Calu3 (cell line): ENCODE measurements around the genes LETMD1 and SCN8A.

DNA sequence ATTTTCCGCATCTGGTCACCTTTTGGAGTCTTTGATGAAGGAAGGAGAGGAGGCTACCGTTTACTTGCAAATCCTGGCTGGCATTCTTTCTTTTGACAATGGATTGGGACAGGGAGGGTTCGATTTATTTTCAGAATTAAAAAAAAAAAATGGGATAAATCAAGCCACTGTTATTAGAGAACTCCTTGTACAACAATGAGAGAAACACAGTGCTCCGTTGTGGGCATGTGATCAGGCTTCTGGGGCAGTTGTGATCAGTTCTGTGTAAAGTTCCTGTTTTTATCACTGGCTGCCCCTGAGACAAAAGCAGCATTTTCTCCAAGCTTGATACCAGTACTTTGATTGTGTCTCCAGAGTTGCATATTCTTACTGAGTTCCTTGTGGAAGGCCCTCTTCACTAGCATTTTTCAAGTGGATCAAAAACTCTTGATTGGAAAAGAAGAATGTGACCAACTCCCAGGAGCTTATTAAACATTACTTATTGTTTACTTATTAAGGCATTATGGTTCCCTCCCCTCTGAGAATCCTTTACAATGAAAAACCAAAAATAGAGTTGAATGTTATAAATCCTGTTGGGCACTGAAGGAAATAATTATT is 1.2 kb downstream of the DIP2B start:
- PRO-cap, result unidirectional peak, minus-strand start at position 241 of the sequence; unidirectional peak, minus-strand start at position 413 of the sequence

- PRO-cap, result bidirectional peak, plus-strand start at chr12:50619486, minus-strand start at chr12:50619501
These were observed 114.4 kb downstream of the DIP2B start for GRCh38 chr12:50618954-50619795.

DNA sequence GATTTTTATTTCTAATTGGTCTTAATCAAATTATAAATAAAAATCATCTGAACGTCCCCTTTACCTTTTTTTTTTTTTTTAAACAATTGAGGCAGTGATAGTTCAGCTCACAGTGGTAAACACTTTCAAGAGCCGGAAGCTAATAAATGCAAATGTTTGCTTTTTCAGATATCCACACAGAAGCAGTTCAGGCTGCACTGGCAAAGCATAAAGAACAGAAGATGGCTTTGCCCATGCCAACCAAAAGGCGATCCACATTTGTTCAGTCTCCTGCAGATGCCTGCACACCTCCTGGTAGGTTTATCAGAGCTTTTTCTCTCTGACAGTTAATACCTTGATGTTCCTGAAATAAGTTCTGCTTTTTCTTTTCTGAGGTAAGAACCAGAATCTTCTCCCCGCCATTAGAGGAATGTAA is 103.9 kb upstream of the ATF1 start:
- PRO-cap, result no peak

GRCh38 chr12:50926858-50927238 is 2.0 kb downstream of the METTL7A start:
- PRO-cap, result no peak

DNA sequence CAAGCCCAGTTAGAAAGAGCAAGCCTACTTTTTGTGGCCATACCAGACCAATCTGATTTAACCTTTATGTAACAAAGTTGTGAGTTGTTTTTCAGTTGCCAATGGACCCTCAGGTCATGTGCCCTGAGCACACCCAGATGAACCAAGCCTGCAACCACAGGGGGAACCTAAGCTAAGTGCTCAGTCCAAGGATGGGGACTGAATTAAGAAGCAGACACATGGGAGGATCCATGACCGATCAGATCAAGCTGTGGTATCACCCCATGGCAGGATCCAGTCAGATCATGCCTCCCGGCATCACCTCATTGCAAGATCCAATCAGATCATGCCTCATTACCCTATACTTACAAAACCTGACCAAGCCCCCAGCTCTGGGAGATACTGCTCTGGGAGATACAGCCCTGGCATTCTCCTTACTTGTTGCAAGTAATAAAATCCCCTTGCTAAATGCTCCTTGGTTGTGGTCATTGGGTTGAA is 8.8 kb downstream of the METTL7A start:
- PRO-cap, result no peak

DNA sequence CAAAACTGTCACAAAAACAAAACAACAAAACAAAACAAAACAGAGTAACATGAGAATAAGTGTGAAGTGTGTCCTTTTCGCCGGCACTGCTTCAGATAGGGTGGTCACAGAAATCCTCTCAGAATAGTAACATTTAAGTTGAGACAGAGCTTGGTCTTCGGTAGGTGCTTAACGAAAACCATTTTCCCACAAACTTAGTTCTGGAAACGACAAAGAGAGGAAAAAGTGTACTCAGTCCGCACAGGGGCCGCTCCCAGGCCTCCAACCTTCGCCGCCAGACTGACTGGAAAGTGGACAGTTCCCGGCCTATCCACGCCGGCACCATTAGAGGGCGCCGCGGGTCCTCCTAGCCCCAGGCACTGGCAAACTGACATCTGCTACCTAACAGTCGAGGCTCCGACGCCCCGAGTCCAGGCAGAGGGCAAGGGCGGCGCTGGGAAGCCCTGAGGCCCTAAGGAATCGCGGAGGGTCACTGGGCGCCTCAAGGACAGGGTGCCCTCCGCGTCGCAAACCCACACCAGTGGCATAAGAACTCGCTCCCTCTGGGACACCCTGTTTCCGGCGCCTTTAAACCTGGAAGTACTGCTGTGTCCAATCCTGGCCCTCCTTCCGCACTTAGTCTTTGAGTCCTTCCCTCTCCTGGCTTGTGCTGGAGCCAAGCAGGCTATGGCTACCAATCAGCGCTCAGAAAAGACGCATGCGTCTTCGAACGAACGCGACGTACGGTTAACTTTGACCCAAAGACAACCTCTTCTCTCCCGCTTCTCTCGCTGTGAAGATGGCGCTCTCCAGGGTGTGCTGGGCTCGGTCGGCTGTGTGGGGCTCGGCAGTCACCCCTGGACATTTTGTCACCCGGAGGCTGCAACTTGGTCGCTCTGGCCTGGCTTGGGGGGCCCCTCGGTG is at the start of gene LETMD1:
Gene LETMD1 (plus strand): TSS at position 749 of the 903 bp plus-strand sequence.
- PRO-cap, result bidirectional peak, plus-strand start at position 391 of the sequence, minus-strand start at position 281 of the sequence; bidirectional peak, plus-strand start at position 773 of the sequence, minus-strand start at position 527 of the sequence

- PRO-cap, result no peak
These were observed 688 bp downstream of the LETMD1 start for GRCh38 chr12:51048482-51049547.

GRCh38 chr12:51082227-51082534 is 1.2 kb downstream of the CSRNP2 start:
- PRO-cap, result no peak

DNA sequence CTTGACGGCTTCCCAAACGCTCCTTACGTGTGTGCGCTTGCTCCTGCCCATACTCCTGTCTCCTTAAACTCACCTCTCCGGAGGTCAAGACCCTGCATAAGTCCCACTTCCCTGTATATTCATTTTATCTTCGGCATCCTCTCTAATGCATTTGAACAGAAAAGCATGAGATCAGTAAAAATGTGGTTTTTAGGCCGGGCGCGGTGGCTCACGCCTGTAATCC is 372 bp upstream of the TFCP2 start:
- PRO-cap, result no peak

DNA sequence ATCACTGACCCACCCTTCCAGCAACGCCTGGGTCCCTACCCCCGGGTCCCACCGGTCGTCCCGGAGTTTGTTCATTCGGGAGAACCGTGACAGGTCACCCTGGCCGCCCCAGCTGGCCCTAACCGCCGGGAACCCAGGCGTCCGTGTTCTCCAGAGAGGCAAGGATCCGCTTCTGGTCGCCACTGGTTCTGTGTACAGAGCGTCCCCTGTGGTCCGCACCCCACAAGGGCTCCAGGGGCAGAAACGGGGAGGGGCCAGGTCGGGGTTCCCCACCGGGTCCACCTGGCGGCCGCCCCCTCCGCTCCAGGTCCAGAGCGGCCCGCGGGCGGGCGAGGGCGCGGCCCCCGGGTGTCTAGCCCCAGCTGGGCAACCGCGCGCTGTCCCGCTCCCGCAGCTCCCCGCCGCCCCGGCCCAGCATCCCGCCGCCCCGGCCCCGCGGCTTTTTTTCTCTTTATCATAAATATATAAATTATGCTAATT is 755 bp downstream of the POU6F1 start:
- PRO-cap, result bidirectional peak, plus-strand start at position 306 of the sequence, minus-strand start at position 174 of the sequence; bidirectional peak, plus-strand start outside the sequence, minus-strand start at position 411 of the sequence

DNA sequence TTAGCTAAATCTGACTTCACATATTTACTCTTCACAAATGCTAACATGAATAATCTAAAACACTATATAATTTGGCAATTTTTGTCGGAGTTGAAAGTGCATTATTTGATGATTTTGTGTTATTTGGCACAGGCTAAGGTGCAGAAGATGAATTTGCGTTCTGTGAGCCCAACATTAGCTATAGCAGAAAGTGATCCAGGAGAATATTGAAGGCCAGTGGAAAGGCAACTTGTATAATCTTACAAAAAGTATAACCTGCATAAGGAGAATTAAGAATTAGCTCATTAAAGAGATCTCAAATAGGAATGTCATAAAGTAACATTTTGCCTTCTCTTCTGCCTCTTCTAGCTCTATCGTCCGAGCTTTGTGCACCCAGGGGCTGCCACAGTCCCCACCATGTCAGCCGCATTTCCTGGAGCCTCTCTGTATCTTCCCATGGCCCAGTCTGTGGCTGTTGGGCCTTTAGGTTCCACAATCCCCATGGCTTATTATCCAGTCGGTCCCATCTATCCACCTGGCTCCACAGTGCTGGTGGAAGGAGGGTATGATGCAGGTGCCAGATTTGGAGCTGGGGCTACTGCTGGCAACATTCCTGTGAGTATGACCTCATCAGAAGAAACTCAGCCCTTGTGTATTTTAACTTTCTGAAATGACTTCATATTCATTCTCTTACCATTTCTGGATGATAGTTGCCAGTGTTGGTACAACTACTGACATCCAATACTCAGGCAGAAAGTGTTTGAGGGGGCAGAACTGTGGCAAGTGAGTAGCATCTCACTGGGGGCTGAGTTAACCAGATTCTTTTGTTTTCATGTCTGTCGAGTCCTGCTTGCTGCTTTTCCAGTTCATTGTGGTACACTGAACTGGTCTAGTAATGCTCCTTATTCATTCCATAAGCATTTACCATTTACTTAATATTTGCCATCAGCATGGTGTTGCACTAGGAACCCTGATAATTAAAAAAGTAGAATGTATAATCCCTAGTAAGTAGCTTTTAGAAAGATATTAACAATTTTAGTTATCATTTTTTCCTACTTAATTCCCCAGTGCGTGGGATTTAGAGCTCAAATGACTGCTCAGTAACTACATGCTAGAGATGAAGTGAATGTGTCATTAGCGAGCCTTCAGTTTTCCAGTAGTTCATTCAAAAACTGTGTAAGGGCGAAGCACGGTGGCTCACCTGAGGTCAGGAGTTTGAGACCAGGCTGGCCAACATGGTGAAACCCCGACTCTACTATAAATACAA is 2.3 kb downstream of the DAZAP2 start:
- PRO-cap, result no peak

DNA sequence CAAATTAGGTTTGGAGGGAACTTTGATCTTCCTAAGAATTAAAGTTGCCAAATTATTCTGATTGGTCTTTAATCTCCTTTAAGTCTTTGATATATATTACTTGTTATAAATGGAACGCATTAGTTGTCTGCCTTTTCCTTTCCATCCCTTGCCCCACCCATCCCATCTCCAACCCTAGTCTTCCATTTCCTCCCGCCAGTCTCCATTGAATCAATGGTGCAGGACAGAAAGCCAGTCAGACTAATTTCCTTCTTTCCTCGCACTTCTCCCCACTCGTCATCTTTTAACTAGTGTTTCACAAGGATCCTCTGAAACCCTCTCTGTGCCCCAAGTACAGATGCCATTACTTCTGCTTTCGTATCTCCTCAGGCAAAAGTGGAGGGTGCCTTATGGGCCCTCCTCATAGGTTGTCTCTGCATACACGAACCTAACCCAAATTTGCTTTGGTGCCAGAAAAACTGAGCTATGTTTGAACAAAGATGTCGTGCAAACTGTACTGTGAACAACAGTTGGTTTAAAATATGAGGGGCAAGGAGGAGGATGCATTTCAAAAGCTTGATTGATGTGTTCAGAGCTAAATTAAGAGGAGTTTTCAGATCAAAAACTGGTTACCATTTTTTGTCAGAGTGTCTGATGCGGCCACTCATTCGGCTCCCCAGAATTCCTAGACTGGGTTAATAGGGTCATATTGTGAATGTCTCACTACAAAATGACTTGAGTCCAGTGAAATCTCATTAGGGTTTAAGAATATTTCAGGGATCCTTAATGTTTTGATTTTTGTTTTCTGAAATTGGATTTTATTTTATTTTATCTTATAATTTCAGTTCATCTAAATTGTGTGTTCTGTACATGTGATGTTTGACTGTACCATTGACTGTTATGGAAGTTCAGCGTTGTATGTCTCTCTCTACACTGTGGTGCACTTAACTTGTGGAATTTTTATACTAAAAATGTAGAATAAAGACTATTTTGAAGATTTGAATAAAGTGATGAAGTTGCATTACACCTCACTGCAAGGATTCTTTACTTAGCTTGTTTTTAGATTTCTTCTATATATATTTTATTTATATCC is 4.5 kb downstream of the DAZAP2 start:
- PRO-cap, result no peak

- PRO-cap, result bidirectional peak, plus-strand start at chr12:51269136, minus-strand start at chr12:51268995
These were observed 1.3 kb downstream of the SMAGP start for GRCh38 chr12:51268942-51269302.

DNA sequence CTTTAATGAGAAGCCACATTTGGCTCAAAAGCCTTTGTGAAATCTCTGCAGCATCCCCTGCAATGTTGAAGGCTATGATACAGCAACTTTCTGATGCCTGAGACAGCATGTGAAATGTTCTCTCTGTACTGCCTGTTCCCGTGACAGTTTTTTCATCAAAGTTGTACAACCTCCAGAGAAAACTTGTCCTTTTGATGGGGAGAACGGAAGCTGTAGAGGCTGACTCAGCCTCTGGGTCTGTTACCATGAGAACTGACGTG is 16.9 kb downstream of the SLC4A8 start:
- PRO-cap, result no peak

DNA sequence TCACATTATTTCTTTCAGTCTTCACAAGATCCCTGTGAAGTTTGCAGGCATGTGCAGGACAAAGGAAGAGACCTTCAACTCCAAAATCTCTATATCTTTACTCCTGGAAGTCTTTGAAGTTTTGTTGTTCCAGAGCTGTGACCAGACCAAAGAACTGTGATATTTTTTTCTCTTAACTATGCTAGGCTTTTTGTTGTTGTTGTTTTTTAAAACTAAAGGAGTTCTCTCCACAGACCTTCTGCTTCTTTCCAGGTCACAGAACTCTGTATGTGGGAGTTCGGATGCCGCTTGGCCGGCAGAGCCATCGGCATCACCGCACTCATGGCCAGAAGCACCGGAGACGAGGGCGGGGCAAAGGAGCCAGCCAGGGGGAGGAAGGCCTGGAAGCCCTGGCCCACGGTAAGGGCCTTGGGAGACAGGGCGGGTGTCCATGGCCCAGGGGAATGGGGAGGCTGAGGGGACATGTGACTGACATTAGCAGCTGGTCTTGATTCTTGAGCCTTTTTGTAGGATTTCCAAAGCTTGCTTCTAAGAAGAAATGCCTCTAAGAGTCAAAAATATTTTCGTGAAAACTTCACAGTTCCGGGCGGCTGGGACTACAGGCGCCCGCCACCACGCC is 26.1 kb downstream of the SLC4A8 start:
- PRO-cap, result no peak

DNA sequence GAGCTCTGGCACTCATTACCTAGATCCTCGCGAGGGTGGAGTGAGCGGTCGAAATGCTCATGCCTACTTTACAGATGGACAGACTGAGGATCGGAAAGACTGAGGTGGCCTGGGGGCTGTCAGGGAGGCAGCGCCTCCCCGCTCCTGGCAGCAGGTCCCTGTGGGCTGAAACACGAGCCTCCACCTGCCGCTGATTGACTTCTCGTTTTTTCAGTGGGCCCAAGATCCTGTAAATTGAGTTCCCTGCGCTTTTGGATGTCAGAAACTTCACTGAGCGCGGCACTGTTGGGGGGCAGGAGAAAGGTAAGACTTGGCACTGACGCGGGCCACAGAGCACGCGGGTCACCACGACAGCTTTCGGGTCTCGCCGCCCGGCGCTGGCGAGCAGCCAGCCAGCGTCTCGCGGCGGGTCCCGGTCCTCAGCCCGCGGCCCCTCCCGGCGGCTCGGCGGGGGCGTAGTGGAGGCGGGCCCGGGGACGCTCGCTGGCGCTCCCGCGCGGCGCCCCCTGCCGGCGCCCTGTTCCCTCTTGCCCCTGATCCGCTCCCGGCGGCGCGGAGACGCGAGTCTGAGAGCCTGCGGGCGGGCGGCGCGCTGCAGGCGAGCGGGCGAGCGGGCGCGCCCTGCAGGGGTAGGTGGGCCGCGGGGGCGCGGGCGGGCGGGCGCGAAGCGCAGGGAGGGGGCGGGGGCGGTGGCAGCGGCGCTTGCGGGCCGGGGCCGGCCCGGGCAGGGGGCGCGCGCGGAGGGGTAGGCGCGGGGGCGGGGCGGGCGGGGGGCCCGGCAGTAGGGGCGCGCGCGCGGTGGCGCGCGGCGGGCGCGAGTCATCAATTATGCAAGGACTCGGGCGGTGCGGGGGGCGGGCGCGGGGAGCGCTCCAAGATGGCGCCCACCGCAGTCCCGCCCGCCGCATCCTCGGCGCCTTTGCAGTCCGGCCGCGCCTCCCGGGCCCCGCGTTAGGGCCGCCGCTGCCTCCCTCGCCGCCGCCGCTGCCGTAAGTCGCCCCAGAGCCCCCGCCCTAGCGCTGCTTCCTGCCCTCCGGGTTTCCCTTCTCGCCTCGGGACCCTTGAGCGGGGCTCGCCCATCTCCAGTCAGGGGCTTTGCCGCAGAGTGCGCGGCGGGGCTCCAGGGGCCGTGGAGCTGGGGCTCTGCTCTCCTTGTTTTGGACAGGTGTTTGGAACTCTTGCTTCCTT is at the start of gene SCN8A:
Gene SCN8A (plus strand): TSS at position 863 of the 1,188 bp plus-strand sequence.
- PRO-cap, result bidirectional peak, plus-strand start at position 536 of the sequence, minus-strand start at position 457 of the sequence

DNA sequence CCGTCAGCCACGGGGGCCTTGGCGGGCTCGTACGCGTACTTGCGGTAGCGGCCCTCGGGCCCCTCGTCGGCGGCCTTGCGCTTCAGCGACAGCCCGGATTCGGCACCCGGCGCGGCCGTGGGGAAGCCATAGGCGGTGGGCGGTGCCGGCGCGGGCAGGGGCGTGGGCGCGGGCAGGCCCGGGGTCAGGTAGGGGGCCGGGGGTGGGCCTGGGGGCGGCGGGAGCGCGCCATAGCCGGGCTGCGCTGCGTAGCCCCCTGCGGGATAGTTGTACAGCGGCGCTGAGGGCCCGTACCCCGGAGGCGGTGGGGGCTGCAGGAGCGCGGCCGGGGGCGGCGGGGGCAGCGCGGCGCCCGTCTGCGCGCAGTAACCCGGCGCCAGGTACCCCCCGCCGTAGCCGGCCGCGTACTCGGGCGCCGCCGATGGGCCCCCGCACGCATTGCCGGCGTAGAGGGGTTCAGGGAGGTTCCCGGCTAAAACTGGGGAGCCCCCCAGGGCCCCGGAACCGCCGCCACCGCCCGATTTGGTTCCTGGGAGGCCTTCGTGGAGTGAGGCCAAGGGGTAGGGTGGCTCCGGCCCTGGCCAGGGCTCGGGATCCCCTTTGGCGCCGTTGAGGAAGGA is 6.9 kb upstream of the TMDD1 start:
- PRO-cap, result no peak

- PRO-cap, result no peak
These were observed 156 bp downstream of the ACVRL1 start for GRCh38 chr12:51907561-51907759.

DNA sequence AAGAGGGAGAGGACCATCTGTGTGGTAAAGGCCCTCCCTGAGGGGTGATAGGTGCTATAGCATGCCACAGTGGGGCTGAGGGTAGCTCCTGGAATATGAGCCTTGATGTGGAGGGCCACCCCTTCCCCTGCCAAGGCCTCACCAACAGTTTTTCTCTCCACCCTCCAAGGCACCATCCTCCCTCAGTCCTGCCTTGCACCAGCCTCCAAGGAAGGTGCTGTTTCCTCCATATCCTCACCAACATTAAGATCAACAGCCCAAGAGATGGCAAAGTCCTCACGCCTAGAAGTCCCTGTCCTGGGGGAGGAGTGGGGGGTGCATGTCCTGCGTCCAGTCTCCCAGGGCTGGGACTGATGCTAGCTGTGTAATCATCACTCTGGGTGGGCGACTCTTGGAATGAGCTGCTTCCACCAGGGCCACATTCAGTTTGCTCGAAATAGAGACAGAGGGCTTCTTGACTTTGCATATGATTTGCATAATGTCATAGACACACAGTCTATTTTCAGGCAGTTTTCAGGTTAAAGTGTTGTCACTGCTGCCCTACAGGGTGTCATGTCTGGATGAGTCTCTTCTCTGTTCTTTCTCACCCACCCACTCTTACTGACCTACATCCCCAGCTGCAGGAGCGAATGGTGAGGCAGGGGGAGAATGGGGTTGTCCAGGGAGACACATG is 17.4 kb downstream of the ACVRL1 start:
- PRO-cap, result no peak

DNA sequence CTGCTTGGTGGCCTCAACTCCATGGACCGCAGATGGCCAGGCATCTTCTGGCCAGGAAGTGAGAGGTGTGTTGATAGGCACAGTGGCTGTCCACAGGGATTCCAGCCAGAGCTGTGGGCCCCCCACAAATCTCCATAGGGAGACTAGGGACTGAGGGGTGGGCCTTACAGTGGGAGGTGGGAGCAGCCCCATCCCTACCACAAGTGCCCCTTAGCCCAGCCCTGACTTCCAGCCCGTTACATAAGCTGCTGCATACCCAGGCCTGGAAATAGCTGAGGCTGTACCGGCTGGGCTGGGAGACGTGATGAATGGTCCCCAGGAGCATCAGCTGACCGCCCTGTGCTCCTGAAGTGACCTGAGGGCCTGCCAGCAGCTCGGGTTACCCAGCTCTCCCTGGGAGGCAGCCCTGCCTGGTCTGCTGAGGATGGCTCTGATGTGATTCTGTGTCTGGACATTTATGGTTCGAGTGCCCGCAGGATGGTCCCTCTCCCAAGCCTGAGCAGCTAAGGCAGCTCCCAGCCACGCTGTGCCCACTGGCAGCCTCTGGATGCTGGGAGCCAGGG is 20.3 kb downstream of the TAMALIN start:
- PRO-cap, result no peak